HT1080 (cell line): ENCODE measurements around the genes PLCB1 and TASP1.

DNA sequence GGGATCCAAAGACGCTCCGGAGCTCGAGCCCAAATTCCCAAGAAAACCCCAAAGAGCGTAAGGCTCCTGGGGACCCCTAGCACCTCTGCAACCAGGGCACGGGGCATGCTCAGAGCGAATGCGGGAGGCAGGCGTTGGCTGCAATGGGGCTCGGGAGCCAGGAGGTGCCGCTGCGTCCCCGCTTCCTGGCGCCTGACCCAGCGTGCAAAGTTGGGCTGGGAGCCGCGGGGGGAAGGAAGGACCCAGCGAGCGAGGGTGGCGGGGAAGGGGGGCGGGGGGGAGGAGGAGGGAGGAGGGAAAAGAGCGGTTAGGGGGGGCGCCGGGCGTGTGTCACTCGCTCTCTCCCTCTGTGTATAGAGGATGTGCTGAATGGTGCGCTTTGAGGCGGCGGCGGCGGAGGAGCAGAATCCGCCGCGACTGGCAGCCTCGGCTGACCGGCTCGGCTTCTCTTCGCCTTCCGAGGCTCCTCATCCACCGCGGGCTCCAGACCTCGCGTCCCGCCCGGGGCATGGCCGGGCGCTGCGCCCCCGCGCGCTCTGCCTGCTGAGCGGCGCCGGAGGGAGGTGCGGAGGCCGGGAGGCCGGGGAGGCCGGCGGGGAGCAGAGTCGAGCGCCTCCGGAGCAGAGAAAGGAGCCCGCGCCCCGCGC, at the start of gene PLCB1:
TSS of gene PLCB1 (plus strand) at position 333 of the 647 bp plus-strand sequence.
RAMPAGE:
- cytosol, long total RNA: no peak
- long total RNA: no peak
- nucleus, long total RNA: no peak

DNA sequence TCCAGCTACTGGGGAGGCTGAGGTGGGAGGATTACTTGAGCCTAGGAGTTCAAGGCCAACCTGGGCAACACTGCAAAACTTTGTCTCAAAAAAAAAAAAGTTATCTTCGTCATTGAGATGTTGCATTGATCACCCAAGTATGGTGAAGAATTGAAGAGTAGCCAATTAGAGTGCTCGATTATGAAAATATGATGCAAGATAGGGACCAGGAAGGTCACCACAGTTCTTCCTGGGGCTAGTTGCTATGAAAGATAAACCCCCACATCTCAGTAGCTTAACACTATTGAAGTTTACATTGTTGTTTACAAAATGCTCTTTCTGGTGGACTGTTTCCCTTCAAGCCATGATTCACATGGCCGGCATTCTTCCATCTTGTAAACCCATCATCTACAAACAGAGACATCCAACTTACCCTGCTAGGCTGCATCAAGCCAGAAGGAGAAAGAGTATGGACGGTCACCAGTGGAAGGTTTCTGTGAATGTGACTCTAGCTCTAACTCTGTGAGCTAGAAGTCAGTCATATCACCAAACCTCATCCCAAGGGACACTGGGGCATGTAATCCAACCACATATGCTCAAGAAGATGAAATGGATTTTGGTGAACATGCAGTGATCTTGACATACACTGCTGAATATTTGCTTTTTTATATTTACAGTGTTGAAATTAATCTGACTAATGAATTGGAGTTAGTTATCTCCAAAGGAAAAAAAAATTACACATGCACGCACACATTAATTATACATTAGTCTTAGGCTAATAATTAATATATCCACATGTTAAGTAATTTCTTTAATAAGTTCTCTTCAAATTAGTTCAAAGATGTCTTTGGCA, 340.7 kb downstream of the PLCB1 start:
RAMPAGE:
- cytosol, long total RNA: no peak
- long total RNA: no peak
- nucleus, long total RNA: no peak

DNA sequence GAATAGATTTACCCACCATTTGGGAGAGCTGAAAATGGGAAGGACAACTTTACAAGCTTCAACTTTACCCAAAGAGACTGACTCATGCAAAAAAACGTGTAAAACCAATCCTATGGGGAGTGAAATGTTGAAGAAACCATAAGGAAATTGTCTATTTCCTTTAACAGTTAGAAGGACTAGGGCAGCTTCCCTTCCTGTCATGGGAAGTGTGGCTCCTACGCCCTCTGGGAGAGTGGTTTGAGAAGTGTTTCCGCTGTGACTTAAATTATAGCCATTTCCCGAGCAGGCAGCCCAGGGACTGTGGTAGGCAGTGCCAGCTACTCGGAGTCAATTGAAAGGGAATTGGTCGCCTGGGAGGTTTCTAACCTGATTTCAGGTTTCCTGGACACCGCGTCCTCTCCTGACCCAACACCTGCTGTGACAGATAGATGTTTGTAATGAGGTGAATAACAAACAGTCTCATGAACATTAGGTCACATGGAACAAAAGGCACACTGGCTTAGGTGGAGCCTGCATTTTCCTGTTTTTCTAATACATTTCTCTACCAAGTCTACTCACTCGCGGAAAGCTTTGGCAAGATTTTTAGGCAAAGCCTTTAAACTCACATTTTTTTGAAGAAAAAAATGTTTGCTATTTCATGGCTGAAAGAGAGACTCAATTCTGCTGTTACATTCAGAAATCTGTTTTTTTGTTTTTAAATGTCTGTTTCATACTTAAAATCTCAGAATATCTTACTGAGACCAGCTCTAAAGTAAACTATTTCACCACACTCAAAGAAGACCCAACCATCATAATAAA, 256.0 kb upstream of the PLCB4 start:
RAMPAGE:
- cytosol, long total RNA: no peak
- long total RNA: no peak
- nucleus, long total RNA: no peak

DNA sequence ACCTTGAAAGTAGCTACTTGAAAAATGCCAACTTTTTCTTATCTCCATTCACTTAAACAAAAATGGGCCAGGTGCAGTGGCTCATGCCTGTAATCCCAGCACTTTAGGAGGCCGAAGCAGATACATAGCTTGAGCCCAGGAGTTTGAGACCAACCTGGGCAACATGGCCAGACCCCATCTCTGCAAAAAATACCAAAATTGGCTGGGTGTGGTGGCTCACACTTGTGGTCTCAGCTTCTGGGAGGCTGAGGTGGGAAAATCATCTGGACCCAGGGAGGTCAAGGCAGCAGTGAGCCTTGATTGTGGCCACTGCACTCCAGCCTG, 157.7 kb upstream of the LAMP5 start:
RAMPAGE:
- cytosol, long total RNA: no peak
- long total RNA: no peak
- nucleus, long total RNA: no peak

DNA sequence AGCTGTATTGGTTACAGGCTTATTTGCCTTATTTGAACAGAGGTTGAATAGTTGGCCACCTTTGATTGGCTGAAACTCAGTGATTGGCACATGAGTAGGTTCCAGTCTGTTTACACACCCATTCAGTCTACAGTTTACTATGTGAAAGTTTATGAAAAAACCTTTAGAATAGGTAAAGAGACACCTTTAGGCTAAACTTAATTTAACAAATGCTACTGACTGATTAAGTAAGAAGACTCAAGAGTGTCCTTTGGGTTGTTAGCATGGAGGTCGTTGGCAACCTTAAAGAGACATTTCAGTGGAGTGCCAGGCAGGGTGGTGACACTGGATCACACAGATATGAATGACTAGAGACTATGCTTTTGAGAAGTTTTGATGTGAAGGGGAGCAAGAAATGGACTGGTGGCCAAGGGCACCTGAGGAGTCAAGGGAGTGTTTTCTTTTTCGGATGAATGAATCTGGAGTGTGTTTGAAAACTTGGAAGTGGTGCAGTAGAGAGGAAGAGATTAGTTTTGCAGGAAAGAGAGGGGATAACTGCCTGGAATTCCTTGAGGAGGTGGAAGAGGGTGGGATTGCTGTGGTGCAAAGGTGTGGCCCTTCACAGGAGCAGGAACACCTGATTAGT, 110.6 kb upstream of the LAMP5 start:
RAMPAGE:
- cytosol, long total RNA: no peak
- long total RNA: no peak
- nucleus, long total RNA: no peak

DNA sequence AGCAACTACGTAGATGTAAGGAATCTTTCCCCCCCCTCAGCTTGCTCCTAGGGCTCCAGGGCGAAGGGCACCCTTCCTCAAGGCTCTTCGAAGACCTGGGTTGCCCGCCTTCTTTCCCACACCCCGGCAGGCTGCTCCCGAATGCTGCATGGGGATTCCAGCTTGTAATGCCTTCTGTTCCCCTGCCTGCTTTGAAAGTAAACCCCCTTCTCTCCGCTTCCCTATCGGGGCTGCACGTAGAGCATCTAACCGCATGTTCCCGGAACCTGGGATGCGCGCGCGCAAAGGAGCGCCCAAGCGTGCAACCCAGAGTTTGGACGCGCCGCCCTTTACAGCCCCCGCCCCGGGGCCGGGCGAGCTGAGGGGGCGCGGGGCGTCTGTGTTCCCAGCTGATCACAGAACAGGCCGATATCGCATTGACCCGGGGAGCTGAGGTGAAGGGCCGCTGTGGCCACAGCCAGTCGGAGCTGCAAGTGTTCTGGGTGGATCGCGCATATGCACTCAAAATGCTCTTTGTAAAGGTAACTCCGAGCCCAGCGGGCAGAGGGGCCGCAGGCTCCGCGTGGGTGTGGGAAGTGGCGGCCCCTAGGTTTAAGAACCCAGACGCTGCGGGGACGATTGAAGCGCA, 1.3 kb downstream of the LAMP5 start:
RAMPAGE:
- cytosol, long total RNA: no peak
- long total RNA: no peak
- nucleus, long total RNA: no peak

GRCh38 chr20:9837892-9838319, 970 bp downstream of the PAK5 start:
RAMPAGE:
- cytosol, long total RNA: no peak
- long total RNA: no peak
- nucleus, long total RNA: no peak

DNA sequence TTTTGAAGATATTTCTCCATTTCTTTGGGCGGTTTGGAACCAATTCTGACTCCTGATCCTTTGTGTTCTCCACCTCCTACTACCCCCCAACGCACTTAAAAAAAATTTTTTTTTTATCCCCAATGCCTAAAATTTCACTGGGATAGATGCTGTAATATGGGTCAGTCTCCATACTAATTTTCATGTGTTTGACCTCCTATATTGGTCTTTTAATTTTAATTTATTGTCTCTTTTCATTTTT, 18.5 kb downstream of the SLX4IP start:
RAMPAGE:
- cytosol, long total RNA: no peak
- long total RNA: no peak
- nucleus, long total RNA: no peak

DNA sequence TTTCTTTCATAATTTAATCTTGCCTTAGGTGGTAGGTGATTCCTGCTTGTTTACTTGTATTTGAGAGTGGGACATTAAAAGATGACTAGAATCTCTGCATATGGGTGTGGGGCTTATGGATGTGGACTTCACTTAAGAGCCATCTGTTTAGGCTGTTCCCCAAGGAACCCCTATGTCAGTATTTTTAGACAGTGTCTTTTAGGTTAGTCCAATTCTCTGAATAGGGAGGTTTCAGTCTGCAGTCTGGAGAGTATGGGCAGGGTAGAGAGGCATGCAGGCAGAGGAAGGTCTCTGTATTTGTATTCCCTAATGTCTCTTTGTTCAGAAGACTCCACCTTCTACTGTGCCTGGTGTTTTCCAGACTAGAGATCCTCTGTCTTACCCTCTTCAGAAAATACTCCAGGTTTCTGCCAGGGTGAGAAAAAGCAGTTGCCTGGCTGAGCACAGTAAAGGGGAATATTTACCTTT, 19.1 kb downstream of the SLX4IP start:
RAMPAGE:
- cytosol, long total RNA: no peak
- long total RNA: no peak
- nucleus, long total RNA: no peak

GRCh38 chr20:10557628-10558188, 116.1 kb downstream of the JAG1 start:
RAMPAGE:
- cytosol, long total RNA: no peak
- long total RNA: no peak
- nucleus, long total RNA: no peak

DNA sequence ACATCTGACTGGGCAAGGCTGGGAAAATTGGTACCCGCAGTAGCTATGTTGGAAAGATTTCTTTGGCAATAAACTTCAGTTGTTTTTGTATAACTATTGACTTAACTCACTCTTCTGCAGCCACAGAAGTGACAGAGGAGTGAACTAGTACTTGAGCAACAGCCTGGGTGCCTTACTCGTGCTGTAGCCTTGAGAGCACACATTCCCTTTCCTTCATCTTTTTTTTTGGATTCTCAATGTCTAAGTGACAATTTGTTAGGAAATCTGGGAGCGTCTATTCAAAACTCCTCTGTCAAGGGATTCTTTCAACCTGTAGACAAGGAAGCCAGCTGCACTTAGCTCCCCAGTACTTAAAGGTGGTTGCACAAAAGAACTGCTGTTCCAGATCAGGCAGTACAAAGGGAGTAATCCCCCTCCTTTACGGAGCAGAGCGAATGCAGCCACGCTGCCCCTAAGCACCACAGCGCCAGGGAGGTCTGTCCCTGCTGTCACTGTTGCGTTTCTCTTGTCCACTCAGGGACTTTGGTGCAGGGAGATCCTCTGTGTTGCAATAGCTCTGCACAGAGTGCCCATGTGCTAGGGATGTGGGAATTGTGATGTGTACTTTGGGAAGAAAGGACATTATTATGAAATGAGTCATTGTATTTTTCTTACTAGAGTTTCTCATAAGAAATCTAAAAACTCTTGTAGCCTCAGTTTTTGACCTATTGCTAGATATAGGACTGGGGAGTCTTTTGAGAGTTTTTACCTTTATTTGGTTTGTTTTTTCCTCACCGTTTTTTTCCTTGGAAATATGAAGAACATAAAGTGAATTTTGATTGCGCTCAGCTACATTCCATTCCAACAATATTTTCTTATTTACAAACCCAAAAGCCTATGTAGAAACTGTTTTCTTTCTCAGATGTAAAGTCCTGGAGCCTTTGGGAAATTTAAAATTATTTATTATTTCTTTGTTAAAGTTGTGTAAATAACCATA, 69.3 kb downstream of the JAG1 start:
RAMPAGE:
- cytosol, long total RNA: no peak
- long total RNA: no peak
- nucleus, long total RNA: no peak

RAMPAGE:
- cytosol, long total RNA: no peak
- long total RNA: no peak
- nucleus, long total RNA: no peak
These were observed 183.6 kb upstream of the JAG1 start for GRCh38 chr20:10857295-10857804.

DNA sequence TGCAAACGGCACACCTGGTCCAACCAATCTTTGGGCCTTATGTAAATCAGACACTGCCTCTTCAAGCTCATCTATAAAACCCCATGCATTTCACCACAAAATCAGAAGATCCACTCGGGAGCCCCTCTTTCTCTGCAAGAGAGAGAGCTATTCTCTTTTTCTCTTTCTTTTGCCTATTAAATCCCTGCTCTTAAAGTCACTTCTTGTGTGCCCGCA, 341.9 kb upstream of the JAG1 start:
RAMPAGE:
- cytosol, long total RNA: no peak
- long total RNA: no peak
- nucleus, long total RNA: no peak

DNA sequence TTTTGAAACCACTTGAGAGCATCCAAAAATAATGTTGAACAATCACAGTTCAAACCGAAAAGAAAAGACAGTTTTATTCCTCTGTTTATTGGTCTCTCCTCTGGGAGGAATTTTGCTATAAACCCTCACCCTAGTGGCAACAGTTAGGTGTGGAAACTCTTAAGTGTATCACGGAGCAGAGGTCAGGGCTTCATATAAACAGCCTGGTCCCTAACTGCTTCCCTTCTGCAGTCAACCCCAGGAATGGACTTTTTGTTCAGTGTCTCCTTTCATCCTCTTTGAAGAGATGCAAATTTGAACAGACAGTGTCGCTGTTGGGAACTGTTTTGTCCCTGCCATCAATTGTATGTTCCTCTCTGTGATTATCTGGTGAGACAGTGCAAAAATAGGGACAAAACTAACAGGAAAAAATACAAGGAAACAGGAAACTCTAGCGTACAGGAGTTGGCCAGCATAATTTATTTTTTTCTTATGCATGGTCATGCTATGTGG, 162.3 kb upstream of the BTBD3 start:
RAMPAGE:
- cytosol, long total RNA: no peak
- long total RNA: no peak
- nucleus, long total RNA: no peak

GRCh38 chr20:12286272-12286551, 368.5 kb downstream of the BTBD3 start:
RAMPAGE:
- cytosol, long total RNA: no peak
- long total RNA: no peak
- nucleus, long total RNA: no peak

GRCh38 chr20:13219947-13220988, 806 bp upstream of the ISM1 start:
RAMPAGE:
- cytosol, long total RNA: no peak
- long total RNA: no peak
- nucleus, long total RNA: no peak

DNA sequence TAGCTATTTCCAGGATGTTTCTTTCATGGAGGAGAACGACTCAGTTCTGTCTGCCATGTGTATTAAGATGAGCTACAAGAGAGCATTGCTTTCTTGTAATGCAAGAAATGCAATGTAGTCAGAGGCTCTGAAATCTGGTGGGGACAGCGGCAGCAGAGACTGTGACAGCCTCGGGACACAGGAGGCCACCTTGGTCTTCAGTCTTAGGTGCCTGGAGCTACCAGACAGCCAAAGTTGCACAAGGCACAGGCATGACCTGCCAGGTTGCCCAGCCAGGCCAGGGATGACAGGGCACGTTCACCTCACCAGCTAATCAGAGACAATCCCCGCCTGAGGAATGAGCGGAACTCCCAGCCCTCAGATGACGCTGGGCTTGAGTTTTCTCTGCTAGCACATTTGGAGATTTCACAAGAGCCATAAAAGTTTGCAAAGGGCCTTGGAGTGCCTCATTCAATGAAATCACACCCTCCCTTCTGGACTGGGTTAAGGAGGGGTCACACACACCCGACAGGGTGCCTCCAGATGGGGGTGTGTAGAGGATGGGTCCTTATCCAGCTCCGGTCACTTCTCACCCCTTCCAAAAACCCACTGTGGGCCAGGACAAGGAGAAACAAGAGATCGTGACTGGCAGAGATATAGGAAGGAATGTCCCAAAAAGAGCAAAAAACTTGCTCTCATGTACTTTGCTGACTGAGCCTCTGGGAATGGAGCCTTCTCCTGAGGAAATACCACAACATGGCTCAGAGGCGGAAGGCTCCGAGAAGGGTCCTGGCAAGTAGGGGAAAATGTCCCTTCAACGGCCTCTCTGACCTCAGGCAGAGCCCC, 121.4 kb downstream of the ISM1 start:
RAMPAGE:
- cytosol, long total RNA: no peak
- long total RNA: no peak
- nucleus, long total RNA: no peak

DNA sequence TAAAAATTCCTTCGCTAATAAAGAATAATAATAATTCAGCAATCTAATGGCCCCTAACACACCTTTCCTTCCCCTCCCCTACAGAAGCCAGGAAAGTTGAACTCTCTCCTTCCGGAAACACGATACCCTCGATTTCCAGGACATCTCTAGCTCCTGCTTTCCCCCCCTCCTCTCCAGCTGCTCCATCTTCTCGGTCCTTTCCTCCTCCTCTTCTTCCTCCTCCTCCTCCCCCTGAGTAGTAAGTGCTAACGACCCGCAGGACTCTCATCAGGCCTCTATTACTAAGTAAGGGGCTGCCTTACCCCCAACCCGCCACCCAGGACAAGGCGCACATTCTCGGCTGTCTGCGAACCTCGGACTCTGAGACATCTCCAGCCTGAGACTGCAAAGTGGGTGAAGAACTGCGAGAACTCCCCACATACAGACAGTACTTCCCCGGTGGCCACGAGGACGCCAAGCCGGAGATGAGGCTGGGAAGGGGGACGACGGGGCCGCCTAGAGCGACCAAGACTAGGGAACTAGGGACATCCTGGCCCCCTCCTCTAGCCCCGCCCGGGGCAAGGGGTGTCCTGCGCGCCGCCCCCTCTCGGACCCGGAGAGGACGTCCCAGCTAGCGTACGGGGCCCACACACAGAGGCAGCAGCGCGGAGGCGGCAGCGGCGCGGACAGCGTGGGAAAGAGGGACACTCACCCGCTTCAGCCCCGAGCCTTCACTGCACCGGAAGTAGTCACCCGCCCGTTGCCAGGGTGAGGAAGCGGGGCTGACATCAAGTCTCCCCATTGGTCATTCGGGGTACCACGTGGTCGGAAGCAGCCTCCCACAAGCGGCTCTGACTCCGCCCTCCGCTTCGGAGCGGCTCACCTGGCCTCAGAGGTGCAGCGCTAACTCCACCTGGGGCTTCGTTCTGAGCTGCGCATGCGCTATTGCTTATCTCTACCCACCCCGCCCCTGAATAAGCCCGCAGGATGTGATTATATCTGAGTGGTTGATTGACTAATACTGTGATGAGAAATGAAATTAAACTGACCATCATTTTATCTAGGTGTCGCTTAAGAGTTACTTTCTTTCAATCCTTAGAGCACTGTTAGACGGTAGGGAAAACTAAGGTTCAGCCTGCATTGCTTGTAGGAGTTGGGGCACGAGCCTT, at the start of gene TASP1:
TSS of gene TASP1 (minus strand) at position 730 of the 1,148 bp plus-strand sequence.
RAMPAGE:
- cytosol, long total RNA: start-site peak on the minus strand centred at position 719 of the sequence, 31 bp wide, 93 and 148 reads in 2 replicates
- long total RNA: start-site peak on the minus strand centred at position 721 of the sequence, 35 bp wide, 87 reads
- nucleus, long total RNA: start-site peak on the minus strand centred at position 716 of the sequence, 37 bp wide, 165 and 39 reads in 2 replicates

DNA sequence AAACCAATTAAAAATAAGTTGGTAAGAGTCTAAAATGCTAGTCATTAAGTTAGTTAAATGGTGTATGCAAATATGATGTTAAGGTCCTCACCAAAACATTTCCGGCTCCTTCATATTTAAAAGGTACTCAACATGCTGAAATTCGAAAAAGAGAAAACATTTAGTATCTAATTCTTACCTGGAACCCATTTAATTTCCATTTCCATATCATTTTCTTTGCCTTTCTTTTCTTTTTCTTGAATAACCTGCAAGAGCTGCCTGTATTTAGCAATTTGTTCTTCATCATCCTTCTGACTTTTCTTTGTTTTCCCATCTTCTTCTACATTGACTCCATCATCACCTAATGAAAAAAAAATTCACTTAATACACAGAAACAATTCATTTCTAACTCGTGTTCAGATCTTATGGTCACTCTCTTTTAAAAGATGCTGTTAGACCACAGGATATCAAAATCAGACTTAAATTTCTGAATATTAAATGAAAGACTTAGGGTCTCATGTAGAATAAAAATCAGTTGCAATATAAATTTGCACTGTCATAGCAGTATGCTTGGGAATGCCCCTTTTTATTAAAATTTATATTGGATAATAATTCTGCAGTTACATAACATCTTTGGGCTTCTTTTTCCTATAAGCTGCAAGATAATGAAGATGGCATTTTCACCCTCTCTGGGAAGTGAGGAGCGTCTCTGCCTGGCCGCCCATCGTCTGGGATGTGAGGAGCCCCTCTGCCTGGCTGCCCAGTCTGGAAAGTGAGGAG, 25.0 kb downstream of the ESF1 start:
RAMPAGE:
- cytosol, long total RNA: no peak
- long total RNA: no peak
- nucleus, long total RNA: no peak

GRCh38 chr20:13791581-13792634, 7.1 kb downstream of the NDUFAF5 start:
RAMPAGE:
- cytosol, long total RNA: no peak
- long total RNA: no peak
- nucleus, long total RNA: no peak